OVCAR3 (cell line): ENCODE measurements around the genes UBA2, ZNF302 and HPN.

DNA sequence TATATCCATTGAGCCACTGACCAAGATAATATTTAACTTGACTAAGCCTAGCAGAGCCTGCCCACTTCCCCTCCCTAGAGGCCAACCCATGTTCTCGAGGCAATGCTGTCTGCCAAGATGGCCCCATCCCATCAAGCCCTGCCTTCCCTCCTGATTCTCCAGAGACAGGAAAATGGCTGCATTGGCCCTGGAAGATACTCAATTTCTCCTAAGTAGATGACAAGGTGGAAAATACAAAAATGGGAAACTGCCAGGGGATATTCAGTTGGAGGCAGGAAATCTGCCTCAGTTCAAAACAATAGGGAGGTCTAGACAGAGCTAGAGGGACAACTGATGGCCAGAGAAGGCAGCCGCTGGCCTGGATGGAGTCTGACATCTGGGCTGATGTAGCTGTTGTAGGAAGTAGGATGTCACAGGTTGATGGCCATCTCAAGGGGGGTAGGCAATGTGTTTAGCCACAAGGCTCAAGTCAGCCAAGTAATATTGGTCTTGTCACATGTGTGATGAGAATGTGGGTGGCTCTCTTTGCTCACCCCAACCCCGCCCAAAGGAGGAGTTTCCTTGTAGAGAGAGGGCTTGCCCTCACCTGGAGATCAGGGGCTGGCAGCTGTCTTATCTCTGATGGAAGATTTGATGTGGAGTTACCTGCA is 20.3 kb downstream of the KCTD15 start:
- RRBS = no CpG with 5 or more reads among the region's 3 CpGs

- RRBS = 18% methylated on average over 6 of the region's 16 CpGs
Observed at GRCh38 chr19:33868814-33869166, 72.1 kb downstream of the KCTD15 start.

DNA sequence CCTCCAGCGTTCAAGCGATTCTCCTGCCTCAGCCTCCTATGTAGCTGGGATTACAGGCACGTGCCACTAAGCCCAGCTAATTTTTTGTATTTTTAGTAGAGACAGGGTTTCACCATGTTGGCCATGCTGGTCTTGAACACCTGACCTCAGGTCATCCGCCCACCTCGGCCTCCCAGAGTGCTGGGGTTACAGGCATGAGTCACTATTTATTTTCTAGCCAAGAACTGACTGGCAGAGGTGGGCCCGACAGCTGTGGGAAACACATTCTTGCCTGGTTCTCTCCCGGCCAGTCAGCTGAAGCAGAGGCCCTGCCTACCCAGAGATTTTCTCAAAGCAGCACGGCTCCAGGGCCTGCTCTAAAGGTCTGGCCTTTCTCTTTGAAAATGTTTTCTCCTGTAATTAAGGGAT is 108.0 kb downstream of the KCTD15 start:
- RRBS = no CpG with 5 or more reads among the region's 8 CpGs

DNA sequence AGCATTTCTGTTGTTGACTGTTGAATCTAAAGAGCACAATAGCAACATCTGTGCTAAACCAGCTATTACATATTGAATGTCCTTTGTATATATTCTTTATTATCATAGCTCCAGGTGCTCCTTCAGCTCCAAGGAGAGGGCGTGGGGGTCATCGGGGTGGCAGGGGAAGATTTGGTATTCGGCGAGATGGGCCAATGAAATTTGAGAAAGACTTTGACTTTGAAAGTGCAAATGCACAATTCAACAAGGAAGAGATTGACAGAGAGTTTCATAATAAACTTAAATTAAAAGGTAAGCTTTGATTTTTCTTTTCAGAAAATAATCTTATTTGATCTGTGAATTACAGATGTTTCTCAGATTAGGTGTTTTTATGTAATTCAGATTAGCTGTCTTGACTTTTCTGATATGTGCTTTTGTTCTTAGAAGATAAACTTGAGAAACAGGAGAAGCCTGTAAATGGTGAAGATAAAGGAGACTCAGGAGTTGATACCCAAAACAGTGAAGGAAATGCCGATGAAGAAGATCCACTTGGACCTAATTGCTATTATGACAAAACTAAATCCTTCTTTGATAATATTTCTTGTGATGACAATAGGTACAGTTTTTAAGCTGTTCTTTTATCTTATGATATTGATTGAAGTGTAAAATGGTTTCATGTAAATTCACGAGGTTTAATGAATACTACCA is 34.9 kb upstream of the GARRE1 start:
- RRBS = no CpG with 5 or more reads among the region's 6 CpGs

- RRBS = 11% methylated on average over 1 of the region's 8 CpGs
Observed at GRCh38 chr19:34254145-34254329, 317 bp upstream of the GARRE1 start.

- RRBS = no CpG with 5 or more reads among the region's 7 CpGs
Observed at GRCh38 chr19:34260743-34261221, 6.4 kb downstream of the GARRE1 start.

DNA sequence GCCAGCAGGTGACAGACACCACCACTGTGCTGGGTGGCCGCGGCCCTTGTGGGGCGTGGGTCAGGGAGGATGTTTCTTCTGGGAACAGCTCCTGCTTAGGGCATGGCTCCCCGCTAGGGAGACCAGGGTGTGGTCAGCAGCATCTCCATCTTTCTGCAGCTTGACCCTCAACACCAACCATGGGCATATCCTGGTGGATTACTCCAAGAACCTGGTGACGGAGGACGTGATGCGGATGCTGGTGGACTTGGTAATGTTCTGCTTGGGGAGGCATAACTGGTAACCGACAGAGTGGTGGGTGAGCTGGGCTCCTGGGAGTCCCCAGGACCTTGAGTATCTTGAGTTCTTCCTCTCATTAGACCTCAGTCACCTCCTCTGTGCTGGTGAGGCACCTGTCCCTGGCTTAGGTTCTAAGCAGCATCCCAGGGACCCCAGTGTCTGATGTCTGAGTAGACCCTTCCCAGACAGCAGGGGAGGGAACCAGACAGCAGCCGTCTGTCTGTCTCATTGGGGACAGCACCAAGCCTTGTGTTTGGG is 1.3 kb downstream of the GPI start:
- RRBS = no CpG with 5 or more reads among the region's 9 CpGs

DNA sequence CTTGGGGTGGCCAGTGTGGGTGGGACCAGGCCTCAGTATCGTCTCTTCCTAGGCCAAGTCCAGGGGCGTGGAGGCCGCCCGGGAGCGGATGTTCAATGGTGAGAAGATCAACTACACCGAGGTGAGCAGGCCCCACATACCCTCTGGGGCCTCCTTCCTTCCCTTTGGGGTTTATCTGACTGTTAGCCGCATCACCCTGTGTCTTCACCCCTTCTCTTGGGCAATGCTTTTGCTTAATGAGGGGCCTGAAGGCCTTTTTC is 1.7 kb downstream of the GPI start:
- RRBS = no CpG with 5 or more reads among the region's 7 CpGs

GRCh38 chr19:34370941-34371505 is 6.0 kb downstream of the GPI start:
- RRBS = no CpG with 5 or more reads among the region's 4 CpGs

- RRBS = no CpG with 5 or more reads among the region's 9 CpGs
Observed at GRCh38 chr19:34386148-34387110, 17.8 kb upstream of the PDCD2L start.

GRCh38 chr19:34392861-34393540 is 11.2 kb upstream of the PDCD2L start:
- RRBS = no CpG with 5 or more reads among the region's 18 CpGs

DNA sequence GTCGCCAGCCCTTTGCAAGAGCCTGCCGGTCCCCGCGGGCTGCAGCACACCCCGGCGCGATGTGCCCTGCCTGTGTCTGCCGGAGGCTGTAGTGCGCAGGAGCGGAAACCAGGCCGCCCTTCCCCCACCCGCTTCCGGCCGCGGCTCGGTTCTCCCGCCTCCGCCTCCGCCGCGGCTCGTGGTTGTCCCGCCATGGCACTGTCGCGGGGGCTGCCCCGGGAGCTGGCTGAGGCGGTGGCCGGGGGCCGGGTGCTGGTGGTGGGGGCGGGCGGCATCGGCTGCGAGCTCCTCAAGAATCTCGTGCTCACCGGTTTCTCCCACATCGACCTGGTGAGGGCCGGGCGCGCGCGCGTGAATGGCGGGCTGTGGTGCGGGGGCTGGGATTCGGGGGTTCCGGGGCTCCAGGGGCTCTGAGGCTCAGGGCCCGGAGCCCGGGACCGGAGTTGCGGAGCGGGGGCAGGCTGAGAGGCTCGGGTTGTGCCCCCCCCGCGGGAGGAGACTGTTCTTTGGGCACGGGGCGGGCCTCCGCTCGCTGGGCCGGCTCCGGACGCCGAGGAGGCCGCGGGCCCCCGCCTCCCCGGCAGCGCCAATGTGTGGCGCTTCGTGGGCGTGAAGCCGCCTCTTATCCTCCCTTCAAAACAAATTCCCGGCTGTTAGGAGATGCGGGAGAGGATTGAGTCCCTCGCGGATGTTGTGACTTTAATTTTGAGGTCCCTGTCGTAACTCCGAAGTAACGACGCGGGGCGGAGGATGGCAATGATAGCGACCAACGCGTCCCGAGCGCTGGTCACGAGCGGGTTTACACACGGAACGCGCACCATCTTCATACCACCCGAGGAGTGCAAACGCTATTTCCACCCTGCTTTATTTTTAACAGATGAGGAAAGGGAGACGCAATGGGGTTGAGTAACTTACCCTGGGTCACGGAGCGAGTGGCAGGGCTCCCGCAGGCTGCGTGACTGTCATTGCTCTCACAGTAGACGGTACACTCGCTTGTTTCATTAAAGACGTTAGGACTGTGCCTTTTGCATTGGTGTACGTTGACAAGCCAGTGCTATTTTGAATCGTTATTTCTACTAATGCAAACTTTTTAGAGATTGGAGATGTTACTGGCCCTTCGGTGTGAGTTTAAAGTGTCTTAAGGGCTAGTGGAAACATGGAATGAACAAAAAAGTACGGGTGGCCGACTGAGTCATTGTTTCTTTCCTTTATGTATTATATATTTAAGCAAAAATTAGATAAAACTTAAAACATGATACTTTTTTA is at the start of gene UBA2:
Gene UBA2 (plus strand): TSS at position 141 of the 1,266 bp plus-strand sequence.
- RRBS = 5% methylated on average over 45 of the region's 106 CpGs

GRCh38 chr19:34439315-34439994 is 11.3 kb downstream of the UBA2 start:
- RRBS = no CpG with 5 or more reads among the region's 4 CpGs

GRCh38 chr19:34497156-34498104 is 15.9 kb downstream of the WTIP start:
- RRBS = no CpG with 5 or more reads among the region's 29 CpGs

GRCh38 chr19:34677151-34678081 is at the start of gene ZNF302:
ZNF302 (plus strand) TSS chr19:34677678.
- RRBS = 14% methylated on average over 42 of the region's 86 CpGs

- RRBS = no CpG with 5 or more reads among the region's 34 CpGs
Observed at GRCh38 chr19:34859817-34860848, 66.6 kb upstream of the ZNF30 start.

DNA sequence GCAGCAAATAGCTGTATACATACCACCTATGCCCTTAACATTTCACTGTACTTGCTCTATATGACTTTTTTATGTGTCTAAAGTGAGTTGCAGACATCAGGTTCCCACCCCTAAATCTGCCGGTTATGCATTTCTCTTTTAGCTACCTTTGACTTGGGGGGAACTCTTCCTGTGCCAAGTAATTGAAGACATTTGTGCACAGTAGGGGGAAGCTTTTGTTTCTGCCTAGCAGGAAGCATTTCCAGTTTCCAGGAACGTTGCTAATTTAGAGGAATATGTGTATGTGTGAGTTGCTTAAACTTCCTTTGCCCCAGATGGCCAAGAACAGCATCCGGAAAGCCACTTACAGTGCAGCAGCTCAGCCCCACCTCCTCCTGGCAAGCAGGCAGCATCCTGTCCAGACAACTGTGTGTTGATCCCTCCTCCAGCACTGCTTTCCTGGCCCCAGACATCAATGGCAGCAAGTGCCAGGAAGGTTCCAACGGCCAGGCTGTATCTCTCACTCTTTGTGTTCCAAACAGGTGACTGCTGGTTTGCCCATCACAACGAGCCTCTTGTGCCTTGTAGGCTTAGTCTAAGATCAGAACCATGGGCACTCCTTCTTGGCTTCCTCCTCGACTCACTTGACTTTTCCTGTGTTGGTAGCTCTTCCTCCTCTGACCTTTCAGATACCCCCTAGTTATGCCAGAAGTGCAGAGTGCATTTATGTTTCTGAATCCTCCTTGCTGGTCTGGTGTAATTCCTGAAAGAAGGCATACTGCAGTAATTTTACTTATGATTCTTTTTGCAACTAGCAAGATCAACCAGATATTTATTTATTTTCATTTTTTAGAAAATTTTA is 14.6 kb upstream of the GRAMD1A start:
- RRBS = no CpG with 5 or more reads among the region's 6 CpGs

DNA sequence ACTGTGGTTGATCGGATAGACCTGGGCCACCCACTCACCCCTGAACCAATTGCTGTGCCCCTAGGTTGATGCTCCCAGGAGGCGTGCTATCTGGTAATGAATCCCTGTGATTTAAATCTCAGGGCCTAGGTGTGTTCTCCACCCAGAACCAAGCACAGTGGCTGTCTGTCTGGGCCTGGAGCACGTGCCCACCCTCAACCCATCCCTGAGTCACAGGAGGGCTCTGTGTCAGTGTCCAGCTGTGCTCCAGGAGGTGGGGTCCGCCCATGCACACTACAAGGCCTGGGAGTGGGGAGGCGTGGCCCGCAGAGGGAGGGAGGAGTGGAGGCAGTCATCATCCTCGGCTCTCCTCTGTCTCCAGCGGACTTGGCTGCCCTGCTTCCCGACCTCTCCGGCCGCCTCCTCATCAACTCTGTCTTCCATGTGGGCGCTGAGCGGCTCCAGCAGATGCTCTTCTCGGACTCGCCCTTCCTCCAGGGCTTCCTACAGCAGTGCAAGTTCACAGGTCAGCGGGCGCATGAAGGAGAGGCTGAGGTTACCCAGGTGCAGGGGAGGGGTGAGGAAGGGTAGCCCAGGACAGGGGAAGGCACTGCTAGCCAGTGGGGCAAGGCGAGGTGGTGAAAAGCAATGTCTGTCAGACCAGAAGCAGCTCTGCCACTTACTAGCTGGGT is 14.7 kb upstream of the SCN1B start:
- RRBS = no CpG with 5 or more reads among the region's 18 CpGs

DNA sequence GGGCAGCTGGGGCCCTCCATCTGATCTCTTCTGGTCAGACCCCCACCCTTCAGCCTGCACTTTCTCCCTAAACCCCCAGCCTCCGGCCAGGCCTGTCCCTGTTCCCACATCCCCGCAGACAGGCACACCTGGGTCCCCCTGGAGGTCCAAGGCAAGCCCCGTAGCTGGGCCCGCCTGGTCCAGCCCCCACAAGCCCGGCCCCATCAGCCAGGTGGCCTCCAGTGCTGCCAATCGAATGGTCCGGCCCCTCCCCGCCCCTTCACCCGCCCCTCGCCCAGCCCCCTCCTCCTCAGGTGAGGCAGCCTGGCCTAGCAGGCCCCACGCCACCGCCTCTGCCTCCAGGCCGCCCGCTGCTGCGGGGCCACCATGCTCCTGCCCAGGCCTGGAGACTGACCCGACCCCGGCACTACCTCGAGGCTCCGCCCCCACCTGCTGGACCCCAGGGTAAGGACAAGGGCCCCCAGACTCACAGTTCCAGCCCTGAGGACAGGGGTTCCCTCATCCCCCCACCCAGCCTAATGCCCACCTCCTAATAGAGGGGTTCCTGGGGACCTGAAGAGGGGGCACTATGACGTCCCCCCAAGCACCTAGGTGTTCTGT is at the start of gene HPN:
Gene HPN (plus strand): TSS at position 293 of the 600 bp plus-strand sequence.
- RRBS = 13% methylated on average over 4 of the region's 20 CpGs

- RRBS = no CpG with 5 or more reads among the region's 19 CpGs
Observed at GRCh38 chr19:35129297-35130338, 5.2 kb downstream of the LGI4 start.